Heart (tissue), 3 donors: ENCODE results near the genes PHAF1, PLEKHG4 and HSD11B2.

DNA sequence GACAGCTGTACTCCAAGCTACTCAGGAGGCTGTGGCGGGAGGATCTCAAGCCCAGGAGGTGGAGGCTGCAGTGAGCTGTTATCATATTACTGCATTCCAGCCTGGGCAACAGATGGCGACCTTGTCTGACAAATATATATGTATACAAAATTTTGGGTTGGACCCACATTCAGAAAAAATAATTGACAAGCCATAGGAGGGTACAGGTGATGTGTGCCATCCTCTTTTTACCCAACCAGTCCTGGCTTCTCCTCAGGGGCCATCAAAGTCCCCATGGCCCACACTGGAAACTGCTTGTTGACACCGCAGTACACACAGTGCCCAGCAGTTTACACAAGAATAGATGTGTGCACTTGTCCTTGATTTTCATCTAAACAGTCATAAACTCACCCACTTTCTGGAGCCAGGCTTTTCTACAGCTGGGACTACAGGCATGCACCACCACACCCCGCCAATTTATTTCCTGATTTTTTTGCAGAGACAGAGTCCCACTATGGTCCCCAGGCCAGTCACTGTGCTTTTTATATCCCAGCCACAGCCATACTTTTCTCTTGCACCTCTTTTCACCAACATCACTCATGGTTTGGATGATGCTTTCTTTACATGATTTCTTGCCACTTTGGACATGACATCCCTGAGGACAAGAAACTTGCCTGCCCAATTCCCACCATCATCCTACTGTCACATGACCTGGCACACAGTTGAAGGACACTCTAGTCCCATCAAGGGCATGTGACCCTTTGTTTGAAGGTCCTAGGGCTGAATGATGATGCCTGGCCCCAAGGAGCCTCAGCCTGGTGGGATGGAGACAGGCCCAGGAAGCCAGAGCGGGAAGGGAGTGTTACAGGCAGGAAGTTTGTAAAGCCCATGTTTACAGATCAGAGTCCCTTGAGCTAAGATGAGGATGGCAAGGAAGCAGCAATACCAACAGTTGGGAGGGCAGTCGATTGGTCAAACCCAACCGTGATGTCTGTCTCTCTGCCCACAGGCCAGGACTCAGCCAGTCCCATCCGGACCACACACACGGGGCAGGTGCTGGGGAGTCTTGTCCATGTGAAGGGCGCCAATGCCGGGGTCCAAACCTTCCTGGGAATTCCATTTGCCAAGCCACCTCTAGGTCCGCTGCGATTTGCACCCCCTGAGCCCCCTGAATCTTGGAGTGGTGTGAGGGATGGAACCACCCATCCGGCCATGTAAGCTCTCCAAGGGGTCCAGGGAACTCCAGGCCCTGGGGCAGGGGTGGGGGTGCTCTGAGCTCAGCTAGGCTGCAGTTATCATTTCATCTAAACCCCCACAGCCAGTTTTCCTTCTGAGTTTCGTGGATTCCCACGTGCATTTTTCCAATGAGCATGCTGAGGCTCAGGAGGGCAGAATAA is 2.2 kb downstream of the CES2 start:
- RAMPAGE, long total RNA, 2 experiments, result no peak in any of the 2 experiments

DNA sequence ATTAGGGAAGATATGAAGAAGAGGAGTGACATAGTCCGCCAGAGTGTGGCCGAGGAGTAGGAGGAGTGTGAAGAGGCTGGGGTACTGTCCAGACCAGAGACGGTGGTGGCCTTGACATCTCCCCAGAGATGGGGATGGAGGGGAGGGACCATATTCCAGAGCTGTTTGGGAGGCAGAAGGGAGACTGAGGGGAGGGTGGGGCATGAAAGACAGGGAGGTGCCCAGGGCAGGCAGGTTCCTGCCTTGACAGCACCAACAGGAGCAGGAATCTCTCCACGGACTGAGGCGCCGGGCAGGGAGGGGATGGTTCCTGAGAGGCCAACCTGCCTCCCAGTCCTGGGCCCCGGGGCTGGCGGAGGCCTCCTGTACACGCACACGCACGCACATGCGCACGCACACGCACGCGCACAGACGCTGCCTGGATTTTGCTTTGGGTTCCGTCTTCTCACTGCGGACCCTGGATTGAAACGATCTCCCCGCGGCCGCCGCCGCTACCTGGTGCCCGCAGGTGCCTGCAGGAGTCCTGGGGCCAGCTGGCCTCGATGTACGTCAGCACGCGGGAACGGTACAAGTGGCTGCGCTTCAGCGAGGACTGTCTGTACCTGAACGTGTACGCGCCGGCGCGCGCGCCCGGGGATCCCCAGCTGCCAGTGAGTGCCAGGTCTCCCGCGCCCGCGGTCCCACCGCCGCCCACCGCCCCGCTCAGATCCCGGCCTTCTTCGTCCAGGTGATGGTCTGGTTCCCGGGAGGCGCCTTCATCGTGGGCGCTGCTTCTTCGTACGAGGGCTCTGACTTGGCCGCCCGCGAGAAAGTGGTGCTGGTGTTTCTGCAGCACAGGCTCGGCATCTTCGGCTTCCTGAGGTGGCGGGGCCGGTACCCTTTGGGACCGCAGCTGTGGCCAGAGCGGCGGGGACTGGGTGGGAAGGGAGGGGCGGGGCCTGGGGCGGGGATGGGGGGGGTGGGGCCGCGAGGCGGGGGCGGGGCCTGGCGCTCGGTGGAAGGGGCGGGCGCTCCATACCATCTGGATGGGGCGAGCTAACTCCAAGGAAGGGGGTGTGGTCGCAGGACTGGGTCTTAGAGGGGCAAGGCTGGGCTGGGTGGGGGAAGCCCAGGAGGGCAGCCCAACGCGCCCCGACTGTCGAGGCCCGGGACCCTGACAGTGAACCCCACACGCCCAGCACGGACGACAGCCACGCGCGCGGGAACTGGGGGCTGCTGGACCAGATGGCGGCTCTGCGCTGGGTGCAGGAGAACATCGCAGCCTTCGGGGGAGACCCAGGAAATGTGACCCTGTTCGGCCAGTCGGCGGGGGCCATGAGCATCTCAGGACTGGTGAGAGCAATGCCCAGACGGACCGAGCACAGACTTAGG is 12.2 kb downstream of the CES4A start:
- RAMPAGE, long total RNA, 2 experiments, result no peak in any of the 2 experiments

DNA sequence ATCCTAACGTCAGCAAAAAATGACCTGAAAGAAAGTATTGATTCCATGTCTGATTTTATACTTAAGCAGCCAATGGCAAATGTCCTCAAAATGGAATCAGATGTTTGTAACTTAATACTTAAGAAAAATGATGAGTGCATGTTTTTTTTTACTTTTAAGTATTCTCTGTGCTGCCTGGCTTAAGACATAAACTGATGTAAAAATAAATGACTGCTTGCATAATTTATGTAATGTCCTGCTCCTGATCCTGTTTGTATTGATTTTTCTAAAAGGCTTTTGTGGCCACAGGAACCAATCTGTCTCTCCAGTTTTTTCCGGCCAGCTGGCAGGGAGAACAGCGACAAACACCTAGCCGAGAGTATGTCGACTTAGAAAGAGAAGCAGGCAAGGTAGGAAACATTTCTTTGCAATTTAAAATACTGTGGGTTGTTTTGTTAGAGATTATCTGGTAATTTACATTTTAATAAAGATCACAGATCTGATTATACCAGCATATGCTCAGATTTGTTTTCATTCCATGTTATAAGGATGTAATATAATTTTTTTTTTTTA is 7.5 kb downstream of the CBFB start:
- RAMPAGE, long total RNA, 2 experiments, result no peak in any of the 2 experiments

DNA sequence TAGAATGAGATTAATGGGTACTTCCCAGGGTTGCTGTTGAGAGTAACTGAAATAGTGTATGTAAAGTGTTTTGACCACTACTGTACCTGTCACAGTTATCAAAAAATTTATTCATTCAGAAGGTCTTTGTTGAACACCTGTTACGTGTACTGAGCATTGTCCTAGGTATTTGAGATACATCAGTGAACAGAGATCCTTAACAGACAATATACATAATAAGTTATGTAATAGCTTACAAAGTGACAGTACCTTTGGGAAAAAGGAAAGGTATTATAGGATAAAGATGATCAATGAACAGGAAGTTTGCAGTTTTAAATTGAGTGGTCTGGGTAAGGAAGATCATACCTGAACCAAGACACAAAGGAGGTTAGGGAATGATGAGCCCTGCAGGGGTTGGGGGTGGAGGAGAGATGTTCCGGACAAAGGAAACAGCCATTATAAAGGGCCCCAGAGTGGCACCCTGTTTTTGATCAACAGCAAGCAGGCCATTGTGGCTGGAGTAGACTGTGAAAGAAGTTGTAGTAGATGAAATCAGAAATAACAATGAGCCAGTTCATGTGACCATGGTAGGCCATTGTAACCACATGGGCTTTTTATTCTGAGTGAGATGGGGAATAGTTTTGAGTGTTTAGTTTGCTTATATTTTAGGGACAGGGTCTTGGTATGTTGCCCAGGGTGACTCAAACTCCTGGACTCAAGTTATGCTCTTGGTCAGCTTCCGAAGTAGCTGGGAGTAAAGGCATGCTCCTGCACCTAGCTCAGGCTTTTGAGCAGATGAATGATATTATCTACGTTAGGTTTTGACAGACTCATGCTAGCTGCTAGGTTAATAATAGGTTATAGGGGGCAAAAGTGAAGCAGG is 11.8 kb downstream of the CBFB start:
- RAMPAGE, long total RNA, 2 experiments, result no peak in any of the 2 experiments

GRCh38 chr16:67055796-67056243 is 26.9 kb downstream of the CBFB start:
- RAMPAGE, long total RNA, 2 experiments, result no peak in any of the 2 experiments

GRCh38 chr16:67109177-67110461 is at the start of gene PHAF1:
TSS of gene PHAF1 (plus strand) at chr16:67109941.
- RAMPAGE, long total RNA, 2 experiments, result no peak in any of the 2 experiments

DNA sequence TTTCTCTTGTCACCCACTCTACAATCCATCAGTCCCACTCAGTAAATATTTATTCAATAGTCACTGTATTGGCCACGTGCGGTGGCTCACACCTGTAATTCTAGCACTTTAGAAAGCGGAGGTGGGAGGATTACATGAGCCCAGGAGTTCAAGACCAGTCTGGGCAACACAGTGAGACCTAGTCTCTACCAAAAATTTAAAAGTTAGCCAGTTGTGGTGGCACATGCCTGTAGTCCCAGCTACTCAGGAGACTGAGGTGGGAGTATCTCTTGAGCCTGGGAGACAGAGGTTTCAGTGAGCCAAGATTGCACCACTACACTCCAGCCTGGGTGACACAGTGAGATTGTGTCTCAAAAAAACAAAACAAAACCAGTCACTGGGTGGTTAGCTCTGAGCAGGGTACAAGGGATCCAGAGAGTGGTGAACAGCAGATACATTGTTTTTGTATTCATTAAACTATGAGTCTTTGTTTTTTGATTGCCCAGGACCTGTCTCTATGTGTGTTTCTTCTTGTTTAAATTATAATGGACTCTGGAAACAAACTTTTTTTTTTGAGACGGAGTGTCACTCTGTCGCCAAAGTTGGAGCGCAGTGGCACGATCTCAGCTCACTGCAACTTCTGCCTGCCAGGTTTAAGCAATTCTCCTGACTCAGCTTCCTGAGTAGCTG is 6.9 kb downstream of the PHAF1 start:
- RAMPAGE, long total RNA, 2 experiments, result no peak in any of the 2 experiments

- RAMPAGE, long total RNA, 2 experiments, result no peak in any of the 2 experiments
Measured at GRCh38 chr16:67158128-67158944, 1.4 kb downstream of the TRADD start.

- RAMPAGE, long total RNA, 2 experiments, result no peak in any of the 2 experiments
Measured at GRCh38 chr16:67177856-67178916, 5.6 kb downstream of the MATCAP1 start.

- RAMPAGE, long total RNA, 2 experiments, result no peak in any of the 2 experiments
Measured at GRCh38 chr16:67192582-67193376, 824 bp downstream of the E2F4 start.

DNA sequence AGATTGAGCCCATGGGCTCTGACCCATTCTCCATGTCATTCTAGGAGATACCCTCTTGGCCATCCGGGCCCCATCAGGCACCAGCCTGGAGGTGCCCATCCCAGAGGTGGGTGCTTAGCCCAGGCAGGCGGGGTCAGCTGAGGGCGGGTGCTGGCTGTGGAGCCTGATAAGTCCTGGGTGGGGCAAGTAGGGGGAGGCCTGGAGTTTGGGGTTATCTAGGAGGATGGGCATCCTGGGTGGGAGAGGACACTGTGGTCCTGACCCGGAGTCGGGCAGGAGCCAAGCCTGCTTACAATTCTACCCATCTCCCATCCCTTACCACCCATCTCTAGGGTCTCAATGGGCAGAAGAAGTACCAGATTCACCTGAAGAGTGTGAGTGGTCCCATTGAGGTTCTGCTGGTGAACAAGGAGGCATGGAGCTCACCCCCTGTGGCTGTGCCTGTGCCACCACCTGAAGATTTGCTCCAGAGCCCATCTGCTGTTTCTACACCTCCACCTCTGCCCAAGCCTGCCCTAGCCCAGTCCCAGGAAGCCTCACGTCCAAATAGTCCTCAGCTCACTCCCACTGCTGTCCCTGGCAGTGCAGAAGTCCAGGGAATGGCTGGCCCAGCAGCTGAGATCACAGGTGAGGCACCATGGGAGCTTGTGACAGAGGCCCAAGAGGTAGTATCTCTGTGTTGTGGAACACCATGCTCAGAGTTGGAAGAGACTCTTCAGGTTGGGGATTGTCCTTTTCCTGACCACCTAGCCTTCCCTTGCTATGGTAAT is 2.6 kb downstream of the E2F4 start:
- RAMPAGE, long total RNA, 2 experiments, result no peak in any of the 2 experiments

- RAMPAGE, long total RNA, 2 experiments, result no peak in any of the 2 experiments
Measured at GRCh38 chr16:67202347-67203291, 3.7 kb downstream of the ELMO3 start.

DNA sequence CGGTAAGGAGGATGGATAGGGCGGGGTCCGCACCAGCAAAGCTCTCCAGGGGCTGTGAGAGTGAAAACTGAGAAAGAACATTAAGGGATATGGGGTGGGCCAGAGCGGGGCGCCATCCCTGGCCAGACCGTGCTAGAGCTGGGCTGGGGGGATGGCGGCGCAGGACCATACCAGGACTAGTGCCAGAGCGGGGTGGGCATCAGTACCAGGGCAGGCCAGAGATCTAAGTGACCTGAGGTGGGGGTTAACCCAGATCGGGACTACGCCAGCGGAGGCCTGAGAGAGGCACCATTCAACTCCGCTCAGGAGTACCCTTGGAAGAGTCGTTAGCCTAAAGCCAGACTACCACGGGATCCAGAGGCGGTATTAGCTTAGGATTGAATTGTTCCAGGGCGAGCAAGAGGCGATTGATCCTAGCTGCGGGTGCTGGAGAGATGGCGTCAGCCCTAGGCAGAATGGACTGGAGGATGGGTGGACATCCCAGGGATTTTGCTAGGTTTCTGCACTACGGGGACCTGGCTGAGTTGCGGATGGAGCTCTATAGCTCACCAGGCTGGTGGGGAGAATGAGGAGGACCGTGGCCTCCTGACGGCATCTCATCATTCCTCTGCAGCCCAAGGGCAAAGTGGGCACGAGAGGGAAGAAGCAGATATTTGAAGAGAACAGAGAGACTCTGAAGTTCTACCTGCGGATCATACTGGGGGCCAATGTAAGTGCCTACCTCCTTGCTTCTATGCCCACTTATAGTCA is 468 bp downstream of the TMEM208 start:
- RAMPAGE, long total RNA, 2 experiments, result no peak in any of the 2 experiments

- RAMPAGE, long total RNA, 2 experiments, result no peak in any of the 2 experiments
Measured at GRCh38 chr16:67279468-67280002, at the start of gene PLEKHG4. TSS of gene PLEKHG4 (plus strand) at chr16:67279532.

DNA sequence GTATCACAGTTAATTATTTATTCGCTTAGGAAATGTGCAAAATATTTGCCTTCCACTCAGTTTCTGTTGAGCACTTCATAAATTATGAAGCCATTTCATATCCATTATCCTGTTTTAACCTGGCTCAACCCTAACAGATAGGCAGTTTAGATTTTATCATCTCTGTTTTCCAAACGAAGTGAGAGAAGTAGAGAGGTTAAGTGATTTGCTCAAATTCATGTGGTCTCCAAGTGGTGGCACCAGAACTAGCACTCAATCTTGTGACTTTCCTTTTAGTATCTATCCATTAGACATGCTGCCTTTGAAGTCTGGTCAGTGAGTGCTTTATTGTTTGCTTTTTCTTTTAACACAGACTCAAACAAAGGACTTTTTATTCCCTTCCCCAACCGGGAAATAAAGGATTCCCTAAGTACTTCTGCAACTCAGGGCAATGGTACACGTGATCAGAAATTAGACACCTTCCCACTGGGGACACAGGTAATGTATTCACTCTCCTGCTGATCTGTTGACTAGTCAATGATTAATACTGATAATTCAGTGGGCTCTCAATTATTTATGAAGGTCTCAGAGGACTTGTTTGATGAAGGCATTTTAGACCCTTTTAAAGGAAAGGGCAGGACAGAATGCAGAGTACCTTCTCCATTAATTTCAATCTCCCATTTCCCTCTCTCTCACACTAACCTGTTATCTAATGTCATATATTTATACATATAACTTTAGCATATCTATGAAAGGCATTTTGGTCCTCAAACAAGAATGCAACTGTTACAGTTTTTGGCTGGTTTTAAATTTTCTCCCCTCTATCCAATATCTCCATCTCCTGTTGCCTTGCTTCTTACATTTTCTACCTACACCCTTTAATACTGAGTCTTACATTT is 29.8 kb downstream of the TPPP3 start:
- RAMPAGE, long total RNA, 2 experiments, result no peak in any of the 2 experiments

DNA sequence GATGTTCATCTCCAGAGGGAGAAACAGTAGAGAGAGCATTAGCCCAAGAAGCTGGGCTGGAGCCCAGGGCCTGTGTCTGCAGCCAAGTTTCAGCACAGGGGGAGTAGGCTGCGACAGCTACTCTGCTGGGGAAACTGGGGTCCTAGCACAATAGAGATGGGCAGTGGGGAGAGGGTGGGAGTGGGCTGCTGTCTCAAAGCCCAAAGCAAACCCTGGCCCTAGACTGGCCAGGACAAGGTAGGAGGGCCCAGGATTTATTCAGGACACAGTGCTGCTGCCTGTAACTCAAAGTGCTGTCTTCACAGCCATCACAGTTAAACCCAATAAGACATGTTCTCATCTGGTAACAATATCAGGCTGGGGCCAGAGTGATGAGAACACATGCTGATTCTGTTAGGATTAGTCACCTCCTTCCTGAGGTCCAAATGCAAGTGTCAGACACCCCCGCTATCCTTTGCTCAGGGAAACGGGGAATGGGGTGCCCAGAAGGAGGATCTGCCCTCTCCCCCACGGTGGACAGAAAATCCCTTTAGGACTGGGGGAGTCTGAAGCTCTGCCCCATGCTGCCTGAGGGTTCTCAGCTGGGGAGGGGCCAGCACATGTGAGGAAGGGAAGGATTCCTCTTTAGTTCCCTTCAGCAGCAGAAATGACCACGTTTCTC is 9.7 kb downstream of the ZDHHC1 start:
- RAMPAGE, long total RNA, 2 experiments, result no peak in any of the 2 experiments

GRCh38 chr16:67431047-67431877 is at the start of gene HSD11B2:
TSS of gene HSD11B2 (plus strand) at chr16:67431121.
- RAMPAGE, long total RNA, 2 experiments, result no peak in any of the 2 experiments

- RAMPAGE, long total RNA, 2 experiments, result no peak in any of the 2 experiments
Measured at GRCh38 chr16:67440885-67441755, 10.2 kb downstream of the HSD11B2 start.

DNA sequence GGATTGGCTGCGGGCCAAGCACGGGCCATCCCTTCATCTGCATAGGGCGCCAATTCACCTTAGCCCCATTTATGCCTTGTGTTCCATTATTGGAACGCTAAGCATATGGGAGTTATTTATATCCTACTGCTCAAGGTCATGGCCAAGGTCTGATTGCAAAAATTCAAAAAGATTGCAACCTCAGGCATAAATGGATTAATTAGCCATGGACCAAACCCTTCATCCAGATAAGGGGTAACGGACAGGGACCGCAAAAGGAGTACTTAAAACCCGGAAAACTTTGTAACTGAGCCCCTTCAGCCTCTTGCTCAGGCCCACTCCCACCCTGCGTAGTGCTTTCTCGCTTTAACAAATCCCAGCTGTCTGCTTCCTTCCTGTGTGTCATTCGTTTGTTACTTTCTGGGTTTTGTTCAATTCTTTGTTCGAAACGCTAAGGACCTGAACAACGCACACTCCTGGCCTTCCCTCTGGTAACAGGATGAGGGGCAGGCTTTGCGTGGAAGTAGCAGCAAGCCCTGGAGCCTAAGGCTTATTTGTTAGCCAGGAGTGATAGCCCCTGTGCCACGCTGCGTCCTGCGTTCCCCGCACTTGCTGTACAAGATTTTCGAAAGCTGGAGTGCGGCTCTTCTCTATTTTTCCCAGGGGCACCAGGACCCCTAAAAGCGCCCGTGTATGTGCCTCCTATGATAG is 952 bp upstream of the ATP6V0D1 start:
- RAMPAGE, long total RNA, 2 experiments, result no peak in any of the 2 experiments

- RAMPAGE, long total RNA, 2 experiments, result no peak in any of the 2 experiments
Measured at GRCh38 chr16:67563763-67564272, 1.5 kb downstream of the CTCF start.